Heart (tissue), 3 donors: ENCODE results near the genes ARTN, KLF18 and EIF2B3.

GRCh38 chr1:43932886-43934099, at the start of gene ARTN:
TSS of gene ARTN (plus strand) at chr1:43933801.
- RAMPAGE, long total RNA, 2 experiments: no peak in any of the 2 experiments

GRCh38 chr1:43935508-43936042, 2.0 kb downstream of the ARTN start:
- RAMPAGE, long total RNA, 2 experiments: no peak in any of the 2 experiments

DNA sequence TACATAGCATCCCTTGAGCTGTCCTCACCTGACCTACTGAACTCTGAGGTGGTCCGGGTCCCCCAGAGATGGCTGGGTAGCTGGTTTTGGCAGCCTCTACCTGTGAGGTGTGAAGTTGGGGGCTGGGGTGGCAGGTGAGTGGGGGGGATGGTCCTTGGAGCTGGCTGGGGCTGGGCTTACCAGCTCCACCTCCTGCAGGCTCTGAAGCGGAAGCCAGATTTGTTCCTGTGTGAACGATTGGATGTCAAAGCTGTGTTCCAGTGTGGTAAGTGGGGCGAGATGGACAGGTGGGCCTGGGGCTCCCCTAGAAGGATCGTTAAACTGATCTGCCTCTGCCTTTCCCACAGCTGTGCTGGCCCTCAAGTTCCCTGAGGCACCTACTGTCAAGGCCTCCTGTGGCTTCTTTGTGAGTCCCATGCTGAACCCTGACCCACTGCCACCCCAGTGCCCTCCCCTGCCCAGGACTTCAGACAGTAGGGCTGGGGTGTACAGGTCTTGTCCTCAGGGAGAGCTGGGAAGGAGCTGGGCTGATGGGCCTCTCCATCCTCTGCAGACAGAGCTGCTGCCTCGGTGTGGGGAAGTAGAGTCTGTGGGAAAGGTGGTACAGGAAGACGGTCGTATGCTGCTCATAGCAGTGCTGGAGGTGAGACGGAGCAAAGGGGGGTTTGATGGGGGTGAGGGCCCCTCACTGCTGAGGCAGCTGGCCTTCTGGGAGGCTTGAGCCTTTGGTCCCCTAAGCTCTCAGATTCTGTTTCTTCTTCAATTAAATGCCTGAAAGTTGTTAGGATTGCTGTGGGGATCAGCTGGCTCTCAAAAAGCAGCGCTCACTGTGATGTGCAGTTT, 3.2 kb upstream of the DPH2 start:
- RAMPAGE, long total RNA, 2 experiments: no peak in any of the 2 experiments

GRCh38 chr1:43993642-43994251, 2.3 kb downstream of the CCDC24 start:
- RAMPAGE, long total RNA, 2 experiments: no peak in any of the 2 experiments

- RAMPAGE, long total RNA, 2 experiments: no peak in any of the 2 experiments
These were observed 4.5 kb upstream of the SLC6A9 start for GRCh38 chr1:44035679-44036277.

- RAMPAGE, long total RNA, 2 experiments: no peak in any of the 2 experiments
These were observed at the start of gene KLF18 for GRCh38 chr1:44141465-44141917. TSS of gene KLF18 (minus strand) at chr1:44141631.

DNA sequence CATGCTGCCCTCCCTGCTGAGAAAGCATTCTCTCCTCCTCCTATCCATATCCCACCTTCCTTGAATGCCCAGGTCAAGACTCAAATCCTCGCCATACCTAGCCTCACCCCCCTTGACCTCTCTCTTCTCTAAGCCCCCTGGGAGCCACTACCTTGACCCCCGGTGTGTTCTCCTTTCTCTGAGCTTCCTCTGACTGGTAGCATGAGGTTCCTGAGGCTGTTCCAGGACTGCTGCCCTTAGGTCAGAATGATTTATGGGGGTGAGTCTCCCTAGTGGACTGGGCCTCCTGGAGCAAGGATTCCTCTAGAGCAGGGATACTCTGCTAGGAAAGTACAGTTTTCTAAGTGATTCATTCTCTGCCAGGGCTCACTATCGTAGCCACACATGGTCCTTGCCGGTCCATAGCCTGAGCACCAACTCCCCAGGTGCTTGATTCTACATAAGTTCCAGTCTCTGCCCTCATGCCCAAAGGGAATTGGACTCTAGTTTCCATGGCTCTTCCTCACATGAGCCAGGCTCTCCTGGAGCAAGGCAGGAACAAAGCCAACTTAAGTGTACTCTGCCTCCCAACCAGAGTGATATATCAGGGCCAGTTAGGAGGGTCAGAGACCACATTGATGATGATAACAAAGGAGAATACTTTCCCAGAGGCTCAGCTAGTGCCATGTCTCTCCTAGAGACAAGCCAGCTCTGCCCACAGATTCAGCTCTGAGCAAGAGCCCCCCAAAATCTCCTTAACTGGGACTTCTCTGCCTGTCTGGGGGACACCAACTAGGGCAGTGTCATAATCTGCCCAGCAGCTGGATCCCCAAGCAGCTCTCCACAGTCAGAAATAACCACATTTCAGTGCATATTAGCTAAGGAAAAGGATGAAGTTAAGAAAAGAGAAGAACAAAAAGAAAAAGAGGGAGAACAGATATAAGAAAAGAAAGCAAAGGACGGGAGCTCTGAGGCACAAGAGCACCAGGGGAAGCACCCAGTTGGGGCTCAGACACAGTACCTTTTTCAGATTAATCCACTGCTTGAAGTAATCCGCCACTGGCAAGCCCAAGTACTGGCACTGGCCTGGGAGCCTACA, 70.9 kb downstream of the ERI3 start:
- RAMPAGE, long total RNA, 2 experiments: no peak in any of the 2 experiments

GRCh38 chr1:44289369-44290018, 65.6 kb downstream of the ERI3 start:
- RAMPAGE, long total RNA, 2 experiments: no peak in any of the 2 experiments

DNA sequence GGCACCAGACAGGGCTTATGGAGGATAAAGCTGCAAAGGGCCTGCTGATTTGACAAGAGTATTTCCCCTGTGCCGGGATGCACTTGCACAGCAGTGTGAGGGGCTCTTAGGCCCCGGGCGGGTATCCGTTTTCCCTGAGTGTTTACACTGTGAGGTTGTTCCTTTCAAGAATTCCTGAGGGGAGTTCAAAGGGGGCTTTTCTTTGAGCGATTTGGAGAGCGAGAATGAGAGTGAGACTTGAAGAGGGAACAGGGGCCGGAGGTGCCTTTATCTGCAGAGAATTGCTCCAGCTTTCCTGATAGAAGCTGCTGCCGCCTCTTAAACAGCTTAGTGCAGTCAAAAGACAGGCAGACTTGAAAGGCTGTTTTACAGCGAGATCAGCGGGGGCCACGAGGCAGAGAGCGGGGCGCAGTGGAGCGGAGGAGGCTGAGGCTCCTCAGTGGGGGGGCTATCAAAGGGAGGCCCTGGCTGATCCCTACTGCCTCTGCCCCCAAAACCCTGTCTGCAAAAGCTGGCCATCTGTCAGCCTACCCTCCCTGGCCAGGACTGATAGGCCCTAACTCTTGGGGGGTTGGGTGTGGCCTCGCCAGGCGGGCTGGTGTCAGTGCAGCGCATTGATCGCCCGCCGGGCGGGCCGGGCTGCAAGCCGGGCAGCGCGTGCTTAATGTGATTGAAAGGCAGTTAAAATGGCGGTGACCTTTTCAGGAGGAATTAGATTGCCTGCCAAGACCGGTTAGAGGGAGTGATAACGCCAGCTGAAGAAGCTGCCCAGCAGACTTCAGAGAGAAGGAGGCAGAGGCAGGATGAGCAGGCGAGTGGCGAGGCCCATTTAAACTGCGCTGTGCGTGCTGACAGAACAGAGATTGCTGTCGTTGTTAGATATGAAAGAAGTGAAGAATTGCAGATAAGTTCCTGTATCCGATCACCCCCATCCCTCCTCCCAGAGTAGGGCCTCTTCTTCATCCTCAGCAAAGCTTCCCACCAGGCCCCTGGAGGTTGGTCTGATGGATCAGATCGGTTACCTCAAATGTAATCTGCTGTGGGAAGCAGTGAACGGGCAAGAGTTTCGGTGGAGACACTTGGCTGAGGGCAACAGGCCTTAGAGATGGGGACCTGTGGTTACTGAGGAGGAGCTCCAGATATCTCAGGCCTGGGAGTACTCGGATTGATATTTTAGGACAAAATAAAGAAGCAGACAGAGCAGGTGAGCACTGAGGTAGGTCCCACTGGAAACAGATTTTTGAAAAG, 36.3 kb downstream of the TMEM53 start:
- RAMPAGE, long total RNA, 2 experiments: no peak in any of the 2 experiments

DNA sequence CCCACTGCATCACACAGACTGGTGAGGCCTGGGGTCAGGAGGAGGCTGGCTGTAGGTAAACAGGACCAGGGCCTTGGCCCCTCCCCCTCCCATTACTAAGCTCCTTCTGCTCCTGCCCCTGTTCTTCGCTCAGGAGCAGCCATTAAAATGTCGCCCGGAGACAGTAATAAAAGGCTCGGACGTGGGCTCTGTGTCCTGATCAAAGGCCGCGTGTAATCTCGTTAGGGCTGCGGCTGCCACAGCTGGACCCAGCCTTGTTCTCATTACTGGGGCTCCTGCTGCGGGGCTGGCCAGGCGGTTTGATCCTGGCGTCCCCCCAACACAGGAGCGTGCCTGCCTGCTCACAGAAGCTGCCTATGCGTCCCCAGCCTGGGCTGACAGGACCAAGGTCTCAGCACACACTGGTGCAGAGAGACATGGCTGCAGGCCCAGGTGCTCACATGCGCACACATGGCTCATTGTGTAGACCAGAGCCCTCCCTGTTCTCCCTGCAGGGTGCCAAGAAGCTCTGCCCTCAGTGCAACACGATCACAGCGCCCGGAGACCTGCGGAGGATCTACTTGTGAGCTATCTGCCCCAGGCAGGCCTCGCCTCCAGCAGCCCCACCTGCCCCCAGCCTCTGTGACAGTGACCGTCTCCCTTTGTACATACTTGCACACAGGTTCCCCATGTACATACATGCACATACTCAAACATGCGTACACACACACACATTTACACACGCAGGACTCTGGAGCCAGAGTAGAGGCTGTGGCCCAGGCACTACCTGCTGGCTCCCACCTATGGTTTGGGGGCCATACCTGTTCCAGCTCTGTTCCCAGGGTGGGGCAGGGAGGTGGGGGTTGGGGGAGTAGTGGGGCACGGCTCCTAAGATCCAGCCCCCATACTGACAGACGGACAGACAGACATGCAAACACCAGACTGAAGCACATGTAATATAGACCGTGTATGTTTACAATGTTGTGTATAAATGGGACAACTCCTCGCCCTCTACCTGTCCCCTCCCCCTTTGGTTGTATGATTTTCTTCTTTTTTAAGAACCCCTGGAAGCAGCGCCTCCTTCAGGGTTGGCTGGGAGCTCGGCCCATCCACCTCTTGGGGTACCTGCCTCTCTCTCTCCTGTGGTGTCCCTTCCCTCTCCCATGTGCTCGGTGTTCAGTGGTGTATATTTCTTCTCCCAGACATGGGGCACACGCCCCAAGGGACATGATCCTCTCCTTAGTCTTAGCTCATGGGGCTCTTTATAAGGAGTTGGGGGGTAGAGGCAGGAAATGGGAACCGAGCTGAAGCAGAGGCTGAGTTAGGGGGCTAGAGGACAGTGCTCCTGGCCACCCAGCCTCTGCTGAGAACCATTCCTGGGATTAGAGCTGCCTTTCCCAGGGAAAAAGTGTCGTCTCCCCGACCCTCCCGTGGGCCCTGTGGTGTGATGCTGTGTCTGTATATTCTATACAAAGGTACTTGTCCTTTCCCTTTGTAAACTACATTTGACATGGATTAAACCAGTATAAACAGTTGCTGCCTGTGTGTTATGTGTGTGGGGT, 23.5 kb downstream of the TMEM53 start:
- RAMPAGE, long total RNA, 2 experiments: start-site peak on the plus strand in 1 of 2 experiments, centred at position 475 of the sequence, 5 reads per replicate

DNA sequence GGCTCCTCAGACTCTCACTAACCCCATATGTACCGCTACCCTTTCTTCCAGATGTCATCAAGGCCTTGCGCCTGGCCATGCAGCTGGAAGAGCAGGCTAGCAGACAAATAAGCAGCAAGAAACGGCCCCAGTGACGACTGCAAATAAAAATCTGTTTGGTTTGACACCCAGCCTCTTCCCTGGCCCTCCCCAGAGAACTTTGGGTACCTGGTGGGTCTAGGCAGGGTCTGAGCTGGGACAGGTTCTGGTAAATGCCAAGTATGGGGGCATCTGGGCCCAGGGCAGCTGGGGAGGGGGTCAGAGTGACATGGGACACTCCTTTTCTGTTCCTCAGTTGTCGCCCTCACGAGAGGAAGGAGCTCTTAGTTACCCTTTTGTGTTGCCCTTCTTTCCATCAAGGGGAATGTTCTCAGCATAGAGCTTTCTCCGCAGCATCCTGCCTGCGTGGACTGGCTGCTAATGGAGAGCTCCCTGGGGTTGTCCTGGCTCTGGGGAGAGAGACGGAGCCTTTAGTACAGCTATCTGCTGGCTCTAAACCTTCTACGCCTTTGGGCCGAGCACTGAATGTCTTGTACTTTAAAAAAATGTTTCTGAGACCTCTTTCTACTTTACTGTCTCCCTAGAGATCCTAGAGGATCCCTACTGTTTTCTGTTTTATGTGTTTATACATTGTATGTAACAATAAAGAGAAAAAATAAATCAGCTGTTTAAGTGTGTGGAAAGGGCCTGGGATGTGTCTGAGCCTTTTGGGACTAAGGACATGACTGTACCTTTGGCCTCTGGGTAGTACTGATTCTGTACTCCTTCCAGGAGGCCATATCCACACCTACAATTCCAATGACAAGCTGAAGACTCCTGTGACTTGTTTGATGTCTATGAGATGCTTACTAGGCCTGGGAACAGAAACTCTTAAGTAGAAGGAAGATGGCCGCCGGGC, 8.0 kb upstream of the RPS8 start:
- RAMPAGE, long total RNA, 2 experiments: no peak in any of the 2 experiments

- RAMPAGE, long total RNA, 2 experiments: no peak in any of the 2 experiments
These were observed 2.1 kb downstream of the PLK3 start for GRCh38 chr1:44801929-44803003.

- RAMPAGE, long total RNA, 2 experiments: no peak in any of the 2 experiments
These were observed 823 bp downstream of the DYNLT4 start for GRCh38 chr1:44806329-44806726.

DNA sequence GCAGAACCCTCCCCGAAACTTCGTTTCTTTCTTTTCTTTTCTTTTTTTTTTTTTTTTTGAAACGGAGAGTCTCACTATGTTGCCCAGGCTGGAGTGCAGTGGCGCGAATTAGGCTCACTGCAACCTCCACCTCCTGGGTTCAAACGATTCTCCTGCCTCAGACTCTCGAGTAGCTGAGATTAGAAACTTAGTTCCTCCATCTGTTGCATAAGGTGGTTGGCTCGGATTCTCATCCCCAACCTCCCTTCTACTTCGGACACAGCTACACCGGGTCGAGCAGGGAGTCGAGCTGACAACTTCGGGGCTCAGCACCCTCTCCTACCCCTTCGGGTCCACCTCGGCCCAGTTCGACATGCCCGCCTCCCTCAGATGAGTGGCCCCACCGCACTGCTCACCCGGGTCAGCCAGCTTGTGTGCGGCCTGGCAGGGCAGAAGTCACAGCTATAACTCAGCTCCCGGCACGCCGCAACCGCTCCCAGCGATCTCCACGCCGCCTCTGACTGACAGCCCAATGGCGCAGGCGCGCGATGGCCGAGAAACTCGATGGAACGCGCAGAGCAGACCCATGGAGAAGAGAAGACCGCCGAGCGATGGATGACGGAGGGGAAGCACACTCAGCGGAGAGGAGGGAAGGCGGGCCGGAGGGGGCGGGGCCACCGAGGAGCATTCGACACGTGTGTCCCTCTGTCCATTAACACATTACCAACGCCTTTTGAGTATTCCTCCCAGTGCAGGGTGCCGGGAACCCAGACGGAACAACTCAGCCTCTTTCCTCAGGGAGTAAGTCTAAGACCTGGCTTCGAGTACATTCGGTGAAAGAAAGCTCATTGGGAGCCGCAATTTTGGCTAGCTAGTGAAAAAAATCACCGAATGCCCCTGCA, at the start of gene EIF2B3:
EIF2B3 (minus strand) TSS at position 498 of the 881 bp plus-strand sequence.
- RAMPAGE, long total RNA, 2 experiments: start-site peak on the minus strand in 1 of 2 experiments, centred at position 473 of the sequence, 1,055 reads per replicate

GRCh38 chr1:45015644-45016828, 4.0 kb downstream of the UROD start:
- RAMPAGE, long total RNA, 2 experiments: no peak in any of the 2 experiments

DNA sequence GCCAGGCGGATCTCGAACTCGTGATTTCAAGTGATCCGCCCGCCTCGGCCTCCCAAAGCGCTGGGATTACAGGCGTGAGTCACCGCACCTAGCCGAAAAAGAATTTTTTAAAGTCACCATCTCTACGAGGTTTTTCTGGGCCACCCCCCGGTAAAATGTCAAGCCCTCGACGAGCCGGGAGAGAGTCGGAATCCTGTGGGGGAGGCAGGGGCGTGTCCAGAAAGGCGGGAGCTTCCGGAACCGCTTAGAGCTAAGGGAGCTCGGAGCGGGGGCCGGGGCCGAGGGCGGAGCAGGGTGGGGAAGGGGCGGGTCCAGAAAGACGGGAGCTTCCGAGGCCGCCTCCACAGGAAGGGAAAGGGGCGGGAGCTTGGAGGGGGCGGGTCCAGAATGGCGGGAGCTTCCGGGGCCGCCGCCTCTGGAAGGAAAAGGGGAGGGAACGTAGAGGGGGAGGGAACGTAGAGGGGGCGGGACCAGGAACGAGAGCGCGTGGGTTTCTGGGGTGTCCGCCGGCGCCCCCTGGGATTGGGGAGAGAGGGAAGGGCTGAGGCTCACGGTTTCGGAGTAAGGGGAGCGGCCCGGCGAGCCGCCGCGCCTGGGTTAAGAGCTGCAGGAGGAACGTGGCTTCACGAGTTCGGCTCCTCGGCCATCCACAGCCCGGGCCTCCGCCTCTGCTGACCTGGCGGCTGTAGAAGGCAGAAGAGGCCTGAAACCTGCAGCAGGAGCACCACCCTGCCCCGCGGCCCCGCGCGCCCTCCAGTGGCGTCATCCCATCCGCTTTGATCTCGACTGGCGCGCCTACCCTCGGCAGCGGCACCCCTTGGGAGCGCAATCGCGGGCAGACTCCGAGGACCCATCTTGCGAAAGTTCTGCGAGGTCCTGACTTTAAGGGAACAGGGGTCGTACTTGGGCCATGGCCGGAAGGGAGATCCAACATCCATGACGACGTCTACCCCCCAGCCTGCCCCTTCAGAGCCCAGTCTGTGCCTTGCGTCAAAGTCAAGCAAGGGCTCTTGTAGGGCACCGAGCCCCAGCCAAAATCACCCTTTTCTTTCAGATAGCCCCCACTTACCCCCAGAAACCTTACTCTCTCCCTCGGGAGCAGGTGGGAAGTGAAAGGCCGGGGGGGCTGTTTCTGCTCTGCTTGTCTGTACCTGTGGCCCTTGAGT, 22.9 kb upstream of the HPDL start:
- RAMPAGE, long total RNA, 2 experiments: no peak in any of the 2 experiments

- RAMPAGE, long total RNA, 2 experiments: no peak in any of the 2 experiments
These were observed 9.3 kb downstream of the TOE1 start for GRCh38 chr1:45349206-45349807.

- RAMPAGE, long total RNA, 2 experiments: no peak in any of the 2 experiments
These were observed 550 bp downstream of the CCDC163 start for GRCh38 chr1:45499292-45499754.

- RAMPAGE, long total RNA, 2 experiments: no peak in any of the 2 experiments
These were observed 8.1 kb downstream of the PRDX1 start for GRCh38 chr1:45513561-45514010.

- RAMPAGE, long total RNA, 2 experiments: no peak in any of the 2 experiments
These were observed 410 bp downstream of the PRDX1 start for GRCh38 chr1:45521303-45521644.